SK-MEL-5 (cell line): ENCODE measurements around a stretch of chr11.

DNA sequence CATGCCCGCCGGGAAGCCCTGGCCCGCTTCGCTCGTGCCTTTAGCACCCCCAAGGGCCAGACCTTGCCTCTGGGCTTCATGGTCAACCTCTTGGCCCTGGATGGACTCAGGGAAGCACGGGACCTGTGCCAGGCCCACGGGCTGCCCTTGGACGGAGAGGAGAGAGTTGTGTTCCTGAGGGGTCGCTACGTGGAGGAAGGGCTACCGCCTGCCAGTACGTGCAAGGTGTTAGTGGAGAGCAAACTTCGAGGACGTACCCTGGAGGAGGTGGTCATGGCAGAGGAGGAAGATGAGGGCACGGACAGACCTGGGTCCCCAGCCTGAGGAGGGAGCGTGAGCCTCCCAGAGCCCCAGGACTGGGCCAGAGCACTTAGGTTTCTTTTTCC is 3.4 kb downstream of the SAC3D1 start:
RAMPAGE:
- cytosol, long total RNA, result no peak
- long total RNA, result no peak
- nucleus, long total RNA, result no peak

DNA sequence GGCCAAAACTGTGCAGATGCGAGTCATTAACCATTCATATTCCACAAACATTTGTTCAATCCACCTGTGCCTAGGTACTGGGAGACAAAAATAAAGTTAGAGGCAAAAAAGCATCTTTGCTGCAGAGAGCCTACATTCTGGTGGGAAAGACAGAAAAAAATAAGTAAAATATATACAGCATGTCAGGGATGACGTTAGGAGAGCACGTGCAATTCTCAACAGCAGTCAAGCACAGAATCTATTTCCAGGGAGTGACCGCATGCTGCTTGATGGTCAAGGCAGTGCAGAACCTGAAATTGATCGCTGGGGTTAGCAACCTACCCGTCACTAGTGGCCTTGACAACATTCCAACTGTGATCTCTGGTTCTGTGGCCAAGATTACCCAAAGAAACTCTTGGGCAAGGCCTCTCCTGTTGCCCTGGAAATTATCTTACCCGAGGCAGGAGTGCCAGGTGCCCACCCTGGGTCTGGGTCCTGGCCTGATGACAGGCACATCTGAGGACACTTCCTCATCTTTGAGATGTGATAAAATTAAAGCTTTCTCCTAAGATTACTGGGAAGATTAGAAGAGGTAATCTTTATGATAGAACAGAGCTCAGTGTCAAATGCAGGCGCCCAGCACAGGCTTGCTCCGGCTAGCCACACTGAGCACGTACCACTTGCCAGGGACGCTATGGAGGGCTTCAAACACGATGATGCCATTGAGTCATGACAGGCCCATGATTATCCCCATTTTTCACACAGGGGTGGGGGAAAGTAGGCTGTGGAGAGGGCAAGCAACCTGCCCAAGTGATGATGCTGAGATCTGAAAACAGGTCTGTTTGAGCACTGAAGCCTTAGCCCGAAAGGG is 2.2 kb downstream of the TM7SF2 start:
RAMPAGE:
- cytosol, long total RNA, result no peak
- long total RNA, result no peak
- nucleus, long total RNA, result no peak

DNA sequence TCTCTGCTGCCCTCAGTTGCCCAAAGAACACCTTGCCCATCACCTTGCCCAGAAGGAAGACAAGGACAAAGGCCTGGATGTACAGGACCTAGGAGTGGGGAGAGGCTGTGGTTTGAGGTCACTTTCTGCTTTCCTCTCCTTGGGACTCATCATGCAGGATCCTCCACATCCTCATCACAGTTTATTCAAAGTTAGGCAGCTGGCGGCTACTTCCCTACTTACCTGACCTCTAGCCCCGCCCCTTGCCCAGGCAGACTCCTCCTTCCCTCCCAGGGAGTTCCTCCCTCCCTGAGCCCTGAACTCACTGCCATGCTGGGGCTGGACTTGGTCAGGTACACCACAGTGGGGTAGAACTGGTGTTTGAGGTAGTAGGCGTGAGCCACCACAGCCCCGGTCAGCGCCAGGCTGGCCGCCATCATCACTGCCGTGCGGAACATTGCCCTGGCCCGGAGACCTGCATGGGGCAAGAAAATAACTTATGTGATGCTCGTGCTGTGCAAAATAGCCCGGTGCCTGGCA is 1.1 kb downstream of the SYVN1 start:
RAMPAGE:
- cytosol, long total RNA, result no peak
- long total RNA, result no peak
- nucleus, long total RNA, result no peak

DNA sequence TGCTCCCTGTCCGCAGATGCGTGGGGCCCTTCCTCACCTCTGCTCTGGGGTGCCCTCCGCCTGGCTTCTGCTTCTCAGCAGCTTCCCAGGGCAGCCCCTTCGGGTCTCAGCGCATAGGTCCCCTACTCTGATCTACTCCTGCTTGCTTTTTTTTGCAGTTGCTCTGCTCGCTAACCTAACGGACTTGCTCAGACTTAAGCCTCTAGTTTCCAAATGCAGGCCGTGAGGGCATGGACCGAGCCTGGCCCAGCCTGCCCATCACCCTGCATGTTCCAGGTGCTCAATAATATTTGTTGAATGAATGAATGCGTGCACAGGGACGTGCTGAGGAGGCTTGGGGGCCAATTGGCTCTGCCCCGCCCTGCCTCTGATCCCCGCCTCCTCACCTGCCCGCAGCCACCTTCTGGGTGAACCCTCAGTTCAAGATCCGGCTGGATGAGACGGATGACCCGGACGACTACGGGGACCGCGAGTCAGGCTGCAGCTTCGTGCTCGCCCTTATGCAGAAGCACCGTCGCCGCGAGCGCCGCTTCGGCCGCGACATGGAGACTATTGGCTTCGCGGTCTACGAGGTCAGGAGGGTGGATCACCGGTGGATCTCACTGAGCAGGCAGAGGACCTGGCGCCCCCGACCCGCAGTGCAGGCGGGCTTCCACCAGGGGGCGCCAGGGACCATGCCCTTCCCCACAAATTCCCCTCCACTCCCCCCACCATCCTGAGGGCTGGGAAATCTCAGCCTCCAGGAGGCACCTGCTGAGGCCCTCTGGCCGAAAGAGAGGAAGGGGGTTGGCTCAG is 22.8 kb downstream of the CAPN1 start:
RAMPAGE:
- cytosol, long total RNA, result no peak
- long total RNA, result no peak
- nucleus, long total RNA, result no peak

DNA sequence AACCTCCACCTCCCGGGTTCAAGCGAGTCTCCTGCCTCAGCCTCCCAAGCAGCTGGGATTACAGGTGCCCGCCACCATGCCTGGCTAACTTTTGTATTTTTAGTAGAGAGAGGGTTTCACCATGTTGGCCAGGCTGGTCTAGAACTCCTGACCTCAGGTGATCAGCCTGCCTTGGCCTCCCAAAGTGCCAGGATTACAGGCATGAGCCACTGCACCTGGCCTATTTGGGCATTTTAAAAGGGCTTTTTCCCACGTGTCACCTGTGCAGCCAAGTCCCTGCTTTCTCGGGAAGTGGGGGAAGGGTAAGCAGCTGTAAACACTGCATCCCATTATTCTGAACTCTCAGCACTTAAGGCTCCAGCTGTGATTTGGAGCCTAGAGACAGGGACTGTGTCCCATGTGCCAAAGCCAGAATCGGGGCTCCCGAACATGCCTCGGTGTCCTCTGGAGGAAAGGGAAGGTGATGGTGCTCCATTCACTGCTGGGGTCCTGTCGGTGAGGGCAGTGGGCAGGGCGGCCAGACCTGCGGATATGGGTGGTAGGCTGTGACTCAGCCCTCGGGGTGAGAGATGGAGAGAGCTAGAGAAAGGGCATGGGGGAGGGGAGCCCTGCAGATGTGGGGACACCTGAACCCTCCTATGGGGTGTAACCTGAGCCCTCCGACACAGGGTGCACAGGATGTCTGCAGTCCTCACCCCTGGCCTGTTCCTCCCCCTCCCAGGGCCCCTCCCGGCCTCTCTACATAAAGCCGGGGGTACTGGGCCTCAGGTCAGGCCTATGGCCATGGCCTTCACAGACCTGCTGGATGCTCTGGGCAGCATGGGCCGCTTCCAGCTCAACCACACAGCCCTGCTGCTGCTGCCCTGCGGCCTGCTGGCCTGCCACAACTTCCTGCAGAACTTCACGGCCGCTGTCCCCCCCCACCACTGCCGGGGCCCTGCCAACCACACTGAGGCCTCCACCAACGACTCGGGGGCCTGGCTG is 31.7 kb downstream of the CAPN1 start:
RAMPAGE:
- cytosol, long total RNA, result no peak
- long total RNA, result no peak
- nucleus, long total RNA, result no peak

GRCh38 chr11:65357688-65358466 is 3.3 kb downstream of the TIGD3 start:
RAMPAGE:
- cytosol, long total RNA, result no peak
- long total RNA, result no peak
- nucleus, long total RNA, result no peak

GRCh38 chr11:65390715-65391101 is 4.3 kb downstream of the FRMD8 start:
RAMPAGE:
- cytosol, long total RNA, result no peak
- long total RNA, result no peak
- nucleus, long total RNA, result no peak

RAMPAGE:
- cytosol, long total RNA, result no peak
- long total RNA, result no peak
- nucleus, long total RNA, result no peak
Measured at GRCh38 chr11:65394479-65394678, 7.9 kb downstream of the FRMD8 start.

RAMPAGE:
- cytosol, long total RNA, result no peak
- long total RNA, result no peak
- nucleus, long total RNA, result no peak
Measured at GRCh38 chr11:65416395-65416786, 30.0 kb downstream of the FRMD8 start.

DNA sequence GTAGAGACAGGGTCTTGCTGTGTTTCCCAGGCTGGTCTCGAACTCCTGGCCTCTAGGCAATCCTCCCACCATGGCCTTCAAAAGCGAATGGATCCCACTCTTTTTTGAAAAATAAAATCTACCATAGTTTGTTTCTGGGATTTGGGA is 34.2 kb downstream of the FRMD8 start:
RAMPAGE:
- cytosol, long total RNA, result no peak
- long total RNA, result no peak
- nucleus, long total RNA, result no peak

DNA sequence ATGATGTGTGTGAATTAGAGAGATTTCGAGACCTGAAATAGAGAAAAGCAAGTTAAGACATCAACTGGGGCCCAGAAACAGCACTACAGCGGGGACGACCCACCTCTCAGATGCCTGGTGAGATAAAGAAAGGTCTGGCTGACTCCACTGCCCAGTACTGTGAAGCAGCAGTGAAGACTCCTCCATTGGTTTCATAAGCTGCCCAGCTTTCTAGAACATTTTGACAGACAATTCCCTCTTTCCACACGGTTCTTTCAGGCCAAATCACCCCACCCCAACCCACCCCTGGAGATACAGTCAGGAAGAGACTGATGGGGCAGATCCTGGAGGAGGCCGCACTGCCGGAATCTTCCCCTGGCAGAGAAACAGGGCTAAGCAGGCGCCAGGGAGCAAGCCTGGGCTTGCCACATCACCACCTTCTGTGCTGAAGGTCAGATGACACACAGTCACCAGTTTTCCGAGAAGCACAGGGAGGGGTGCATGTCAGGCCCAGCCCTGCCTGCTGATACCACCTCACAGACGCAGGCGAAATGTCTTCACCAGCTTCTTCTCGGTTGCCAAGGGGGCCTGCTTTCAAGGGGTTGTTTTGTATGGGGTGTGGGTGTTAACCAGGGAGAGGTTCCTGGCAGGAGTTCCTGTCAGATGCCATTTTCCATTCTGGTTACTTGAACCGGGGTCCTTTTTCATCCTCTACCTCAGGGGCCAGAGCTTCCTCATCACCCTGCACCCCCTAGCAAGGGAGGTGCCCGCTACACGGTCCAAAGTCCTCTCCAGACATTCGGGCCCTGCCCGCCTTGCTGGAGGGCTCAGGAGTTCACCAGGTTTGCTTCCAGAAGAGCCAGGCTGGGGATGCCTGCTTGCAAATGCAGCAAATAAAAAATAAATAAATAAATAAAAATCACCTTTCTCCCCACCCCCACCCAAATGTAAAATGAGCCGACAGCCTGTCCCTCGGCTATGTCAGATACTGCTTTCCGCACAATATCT is 34.8 kb downstream of the FRMD8 start:
RAMPAGE:
- cytosol, long total RNA, result start-site peak on the plus strand centred at position 525 of the sequence, 165 bp wide, 48 and 41 reads in 2 replicates
- long total RNA, result start-site peak on the plus strand centred at position 510 of the sequence, 47 bp wide, 15 and 25 reads in 2 replicates
- nucleus, long total RNA, result no peak

DNA sequence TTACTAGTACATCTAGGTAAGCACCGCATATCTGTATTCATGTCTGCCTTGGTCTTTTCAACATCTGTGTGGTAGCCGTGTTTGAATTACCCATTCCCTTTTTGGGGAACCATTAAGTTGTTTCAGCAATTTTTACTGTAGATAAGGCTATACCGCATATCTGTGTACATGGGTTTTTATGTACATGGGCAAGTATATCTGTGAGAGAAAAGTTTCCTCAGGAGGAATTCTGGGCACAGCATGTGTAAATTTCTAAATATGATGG is 50.1 kb downstream of the FRMD8 start:
RAMPAGE:
- cytosol, long total RNA, result no peak
- long total RNA, result no peak
- nucleus, long total RNA, result no peak

RAMPAGE:
- cytosol, long total RNA, result no peak
- long total RNA, result no peak
- nucleus, long total RNA, result no peak
Measured at GRCh38 chr11:65437245-65438367, 51.2 kb downstream of the FRMD8 start.

DNA sequence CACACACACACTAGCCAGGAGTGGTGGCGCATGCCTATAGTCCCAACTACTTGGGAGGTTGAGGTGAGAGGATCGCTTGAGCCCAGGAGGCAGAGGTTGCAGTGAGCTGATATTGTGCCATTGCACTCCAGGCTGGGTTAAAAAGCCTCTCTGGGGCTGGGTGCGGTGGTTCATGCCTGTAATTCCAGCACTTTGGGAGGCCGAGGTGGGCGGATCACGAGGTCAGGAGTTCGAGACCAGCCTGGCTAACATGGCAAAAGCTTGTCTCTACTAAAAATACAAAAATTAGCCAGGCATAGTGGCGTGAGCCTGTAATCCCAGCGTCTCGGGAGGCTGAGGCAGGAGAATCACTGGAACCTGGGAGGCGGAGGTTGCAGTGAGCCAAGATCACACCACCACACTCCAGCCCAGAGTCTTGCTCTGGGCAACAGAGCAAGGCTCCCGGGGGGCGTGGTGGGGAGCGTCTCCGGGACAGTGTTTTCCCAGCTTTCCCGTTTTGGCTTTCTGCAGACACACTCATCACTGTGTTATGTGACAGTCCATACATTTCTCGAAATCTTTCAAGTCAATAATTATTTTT is 67.7 kb downstream of the FRMD8 start:
RAMPAGE:
- cytosol, long total RNA, result no peak
- long total RNA, result no peak
- nucleus, long total RNA, result no peak

RAMPAGE:
- cytosol, long total RNA, result no peak
- long total RNA, result no peak
- nucleus, long total RNA, result no peak
Measured at GRCh38 chr11:65492550-65493652, 32.0 kb upstream of the SCYL1 start.

DNA sequence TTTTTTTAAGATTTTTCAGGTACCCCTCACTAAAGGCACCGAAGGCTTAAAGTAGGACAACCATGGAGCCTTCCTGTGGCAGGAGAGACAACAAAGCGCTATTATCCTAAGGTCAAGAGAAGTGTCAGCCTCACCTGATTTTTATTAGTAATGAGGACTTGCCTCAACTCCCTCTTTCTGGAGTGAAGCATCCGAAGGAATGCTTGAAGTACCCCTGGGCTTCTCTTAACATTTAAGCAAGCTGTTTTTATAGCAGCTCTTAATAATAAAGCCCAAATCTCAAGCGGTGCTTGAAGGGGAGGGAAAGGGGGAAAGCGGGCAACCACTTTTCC is 19.7 kb upstream of the SCYL1 start:
RAMPAGE:
- cytosol, long total RNA, result no peak
- long total RNA, result no peak
- nucleus, long total RNA, result no peak

RAMPAGE:
- cytosol, long total RNA, result no peak
- long total RNA, result no peak
- nucleus, long total RNA, result no peak
Measured at GRCh38 chr11:65538419-65538898, 13.6 kb downstream of the SCYL1 start.

RAMPAGE:
- cytosol, long total RNA, result no peak
- long total RNA, result no peak
- nucleus, long total RNA, result no peak
Measured at GRCh38 chr11:65541351-65542052, 16.6 kb downstream of the SCYL1 start.

DNA sequence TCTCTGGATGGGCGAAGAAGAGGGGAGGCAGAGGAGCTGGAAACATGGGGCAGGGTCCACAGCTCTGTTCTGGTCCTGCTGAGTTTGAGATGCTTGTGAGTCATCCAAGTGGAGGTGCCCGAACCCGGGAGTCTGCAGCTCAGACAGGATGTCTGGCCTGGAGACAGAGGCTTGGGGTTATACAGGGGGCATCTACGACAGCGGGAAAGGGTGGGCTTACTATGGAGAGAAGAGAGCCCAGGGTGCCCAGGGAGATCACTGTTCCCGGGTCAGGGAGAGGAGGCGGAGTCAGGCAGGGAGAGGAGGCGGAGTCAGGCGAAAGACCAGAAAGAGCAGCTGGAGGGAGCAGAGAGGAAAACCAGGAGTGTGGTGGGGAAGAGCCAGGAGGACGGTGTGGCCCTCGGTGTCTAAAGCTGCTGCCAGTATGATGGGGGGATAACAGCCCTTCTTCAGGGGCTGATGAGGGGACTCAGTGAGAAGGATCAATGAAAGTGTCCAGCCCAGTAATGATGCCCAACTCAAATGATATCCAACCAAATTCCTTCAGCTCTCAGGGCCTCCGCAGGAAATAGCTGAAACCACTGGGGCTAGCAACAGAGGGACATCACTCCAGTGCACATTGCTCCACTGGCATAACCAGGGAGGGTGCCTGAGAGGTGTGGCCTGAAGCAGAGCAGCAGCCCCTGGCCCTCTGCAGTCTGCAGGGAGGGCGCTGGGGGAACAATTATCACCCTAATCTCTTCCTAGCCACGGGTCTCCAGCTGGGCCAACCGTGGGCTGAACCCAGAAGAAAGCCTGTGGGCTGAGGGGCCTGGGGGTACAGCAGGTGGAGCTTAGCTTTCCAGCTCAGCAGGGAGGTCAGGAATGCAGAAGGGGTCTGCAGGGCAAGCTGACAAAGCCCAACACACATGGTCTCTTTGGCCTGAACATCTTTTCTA is 2.7 kb upstream of the LTBP3 start:
RAMPAGE:
- cytosol, long total RNA, result no peak
- long total RNA, result no peak
- nucleus, long total RNA, result no peak

GRCh38 chr11:65599150-65600270 is 3.9 kb upstream of the KCNK7 start:
RAMPAGE:
- cytosol, long total RNA, result no peak
- long total RNA, result no peak
- nucleus, long total RNA, result no peak